Hepatocyte (in vitro differentiated cells and primary cell): Measurements from ENCODE around the gene ARF6.

GRCh38 chr14:39177789-39178086 is 2.7 kb downstream of the PNN start:
- RAMPAGE, long total RNA, result no peak
- RRBS, result no CpG with 5 or more reads among the region's 2 CpGs

- RAMPAGE, long total RNA, result no peak
- RRBS, result no CpG with 5 or more reads among the region's 11 CpGs
Observed at GRCh38 chr14:39411516-39411999, 20.7 kb downstream of the FBXO33 start.

GRCh38 chr14:40737086-40737347 is 869.7 kb upstream of the LRFN5 start:
- RAMPAGE, long total RNA, result no peak
- RRBS, result no CpG with 5 or more reads among the region's 3 CpGs

- RAMPAGE, long total RNA, result no peak
Observed at GRCh38 chr14:45903275-45903686, 650.3 kb upstream of the MIS18BP1 start.

GRCh38 chr14:46734114-46734670 is 82.6 kb upstream of the RPL10L start:
- RAMPAGE, long total RNA, result no peak
- RRBS, result no CpG with 5 or more reads among the region's 6 CpGs

DNA sequence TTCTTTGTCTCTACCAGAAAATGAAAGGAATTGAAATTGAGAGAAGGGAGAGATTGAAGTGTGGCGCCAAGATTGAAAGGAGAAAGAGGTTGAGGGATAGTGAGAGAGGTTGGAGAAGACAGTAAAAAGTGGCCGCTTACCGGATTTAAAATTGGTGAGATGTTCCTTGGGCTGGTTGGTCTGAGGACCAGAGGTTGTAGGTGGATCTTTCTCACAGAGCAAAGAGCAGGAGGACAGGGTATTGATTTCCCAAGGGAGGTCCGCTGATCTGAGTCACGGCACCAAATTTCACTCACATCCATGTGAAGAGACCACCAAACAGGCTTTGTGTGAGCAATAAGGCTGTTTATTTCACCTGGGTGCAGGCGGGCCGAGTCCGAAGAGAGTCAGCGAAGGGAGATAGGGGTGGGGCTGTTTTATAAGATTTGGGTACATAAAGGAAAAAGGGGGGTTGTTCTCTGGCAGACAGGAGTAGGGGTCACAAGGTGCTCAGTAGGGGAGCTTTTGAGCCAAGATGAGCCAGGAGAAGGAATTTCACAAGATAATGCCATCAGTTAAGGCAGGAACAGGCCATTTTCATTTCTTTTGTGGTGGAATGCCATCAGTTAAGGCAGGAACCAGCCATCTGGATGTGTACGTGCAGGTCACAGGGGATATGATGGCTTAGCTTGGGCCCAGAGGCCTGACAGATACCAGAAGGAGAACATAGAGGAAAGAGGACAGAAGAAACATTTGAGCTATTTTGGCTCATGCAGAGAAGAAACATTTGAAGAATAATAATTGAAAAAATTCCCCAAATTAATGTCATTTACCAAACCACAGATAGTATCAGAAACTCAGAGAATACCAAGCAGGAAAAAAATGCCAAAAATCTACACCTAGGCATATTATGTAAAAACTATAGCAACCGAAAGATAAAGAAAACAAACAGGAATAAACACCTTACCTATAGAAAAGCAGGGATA is 585.1 kb upstream of the MDGA2 start:
- RAMPAGE, long total RNA, result no peak
- RRBS, result no CpG with 5 or more reads among the region's 11 CpGs

DNA sequence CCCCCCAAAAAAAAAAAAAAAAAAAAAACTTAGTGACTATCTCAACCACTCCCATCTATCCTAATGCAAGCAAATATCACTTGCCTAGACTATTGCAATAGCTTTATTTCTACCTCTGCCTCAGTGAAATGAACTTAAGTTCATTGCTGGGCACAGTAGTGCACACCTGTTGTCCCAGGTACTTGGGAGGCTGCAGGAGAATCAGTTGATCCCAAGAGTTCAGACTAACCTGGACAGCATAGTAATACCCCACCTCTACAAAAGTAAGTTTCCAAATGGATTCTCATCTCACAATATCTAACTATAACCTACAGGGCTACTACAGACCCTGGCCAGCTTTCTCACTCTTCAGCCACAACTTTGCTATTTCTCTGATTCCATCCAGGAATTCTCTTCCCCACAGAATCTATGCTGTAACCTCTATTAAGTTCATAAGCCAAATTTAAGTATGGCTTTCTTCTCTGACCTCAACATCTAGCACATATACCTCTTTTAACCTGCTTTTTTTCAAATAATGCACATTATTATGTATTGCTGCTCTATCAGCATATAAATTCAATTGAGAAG is 4.1 kb downstream of the RPS29 start:
- RAMPAGE, long total RNA, result no peak

GRCh38 chr14:49599088-49599471 is 340 bp downstream of the LRR1 start:
- RAMPAGE, long total RNA, result no peak
- RRBS, result 1% methylated on average over 5 of the region's 25 CpGs

GRCh38 chr14:49618497-49619498 is 1.6 kb downstream of the RPL36AL start:
- RAMPAGE, long total RNA, result no peak
- RRBS, result no CpG with 5 or more reads among the region's 21 CpGs

GRCh38 chr14:49774141-49774897 is 6.4 kb downstream of the KLHDC2 start:
- RAMPAGE, long total RNA, result no peak
- RRBS, result no CpG with 5 or more reads among the region's 1 CpG

GRCh38 chr14:49833283-49833729 is 19.3 kb downstream of the NEMF start:
- RAMPAGE, long total RNA, result no peak
- RRBS, result no CpG with 5 or more reads among the region's 3 CpGs

DNA sequence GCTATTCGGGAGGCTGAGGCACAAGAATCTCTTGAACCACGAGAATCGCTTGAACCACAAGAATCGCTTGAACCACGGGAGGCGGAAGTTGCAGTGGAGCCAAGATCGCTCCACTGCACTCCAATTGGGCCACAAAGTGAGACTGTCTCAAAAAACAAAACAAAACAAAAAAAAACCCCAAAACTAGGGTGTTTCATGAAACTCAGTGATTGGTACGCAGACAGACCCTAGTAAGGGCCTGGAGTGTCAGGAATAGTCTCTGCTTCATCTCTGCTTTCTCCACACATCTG is 6.3 kb upstream of the ARF6 start:
- RAMPAGE, long total RNA, result no peak
- RRBS, result no CpG with 5 or more reads among the region's 8 CpGs

- RAMPAGE, long total RNA, result no peak
- RRBS, result 1% methylated on average over 13 of the region's 45 CpGs
Observed at GRCh38 chr14:49892793-49893185, at the start of gene ARF6. ARF6 (plus strand) TSS chr14:49893082.

DNA sequence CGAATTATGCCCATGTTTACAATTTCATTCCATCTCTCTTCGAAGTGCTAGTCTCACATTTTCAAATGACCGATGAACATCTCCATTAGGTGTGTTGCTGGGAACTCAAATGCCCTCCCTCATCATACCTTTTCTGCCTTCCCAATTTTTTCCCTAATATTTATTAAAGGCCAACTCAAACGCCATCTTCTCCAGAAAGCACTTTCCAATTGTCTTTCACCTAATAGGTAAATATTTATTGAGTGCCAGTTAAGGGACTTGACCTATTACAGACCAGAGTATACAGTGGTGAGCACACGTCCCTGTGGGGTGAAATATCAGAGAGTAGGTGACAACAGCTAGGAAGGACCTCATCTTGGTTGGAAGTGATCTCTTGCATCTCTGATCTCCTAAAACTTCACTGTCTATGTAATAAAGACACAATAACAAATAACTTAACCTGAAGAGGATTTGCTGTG is 64.5 kb downstream of the ARF6 start:
- RAMPAGE, long total RNA, result no peak
- RRBS, result no CpG with 5 or more reads among the region's 5 CpGs

DNA sequence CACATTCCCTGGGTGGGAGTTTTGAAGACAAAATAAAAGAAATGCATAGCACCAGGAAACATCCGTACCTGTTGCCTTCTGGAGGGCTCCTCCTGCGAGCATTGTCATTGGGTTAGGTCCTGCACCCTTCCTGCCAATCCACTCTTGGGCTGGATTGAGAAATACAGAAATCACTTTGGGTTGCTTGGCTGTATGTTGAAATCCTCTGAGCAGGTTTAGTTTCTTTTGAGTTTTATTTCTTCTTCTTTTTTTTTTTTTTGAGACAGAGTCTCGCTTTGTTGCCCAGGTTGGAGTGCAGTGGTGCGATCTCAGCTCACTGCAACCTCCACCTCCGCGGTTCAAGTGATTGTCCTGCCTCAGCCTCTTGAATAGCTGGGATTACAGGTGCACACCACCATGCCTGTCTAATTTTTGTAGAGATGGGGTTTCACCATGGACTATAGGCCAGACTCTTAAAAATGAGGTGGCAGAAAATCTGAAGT is 67.6 kb downstream of the ARF6 start:
- RAMPAGE, long total RNA, result no peak
- RRBS, result no CpG with 5 or more reads among the region's 6 CpGs

- RAMPAGE, long total RNA, result no peak
- RRBS, result no CpG with 5 or more reads among the region's 6 CpGs
Observed at GRCh38 chr14:49966112-49967081, 73.5 kb downstream of the ARF6 start.

DNA sequence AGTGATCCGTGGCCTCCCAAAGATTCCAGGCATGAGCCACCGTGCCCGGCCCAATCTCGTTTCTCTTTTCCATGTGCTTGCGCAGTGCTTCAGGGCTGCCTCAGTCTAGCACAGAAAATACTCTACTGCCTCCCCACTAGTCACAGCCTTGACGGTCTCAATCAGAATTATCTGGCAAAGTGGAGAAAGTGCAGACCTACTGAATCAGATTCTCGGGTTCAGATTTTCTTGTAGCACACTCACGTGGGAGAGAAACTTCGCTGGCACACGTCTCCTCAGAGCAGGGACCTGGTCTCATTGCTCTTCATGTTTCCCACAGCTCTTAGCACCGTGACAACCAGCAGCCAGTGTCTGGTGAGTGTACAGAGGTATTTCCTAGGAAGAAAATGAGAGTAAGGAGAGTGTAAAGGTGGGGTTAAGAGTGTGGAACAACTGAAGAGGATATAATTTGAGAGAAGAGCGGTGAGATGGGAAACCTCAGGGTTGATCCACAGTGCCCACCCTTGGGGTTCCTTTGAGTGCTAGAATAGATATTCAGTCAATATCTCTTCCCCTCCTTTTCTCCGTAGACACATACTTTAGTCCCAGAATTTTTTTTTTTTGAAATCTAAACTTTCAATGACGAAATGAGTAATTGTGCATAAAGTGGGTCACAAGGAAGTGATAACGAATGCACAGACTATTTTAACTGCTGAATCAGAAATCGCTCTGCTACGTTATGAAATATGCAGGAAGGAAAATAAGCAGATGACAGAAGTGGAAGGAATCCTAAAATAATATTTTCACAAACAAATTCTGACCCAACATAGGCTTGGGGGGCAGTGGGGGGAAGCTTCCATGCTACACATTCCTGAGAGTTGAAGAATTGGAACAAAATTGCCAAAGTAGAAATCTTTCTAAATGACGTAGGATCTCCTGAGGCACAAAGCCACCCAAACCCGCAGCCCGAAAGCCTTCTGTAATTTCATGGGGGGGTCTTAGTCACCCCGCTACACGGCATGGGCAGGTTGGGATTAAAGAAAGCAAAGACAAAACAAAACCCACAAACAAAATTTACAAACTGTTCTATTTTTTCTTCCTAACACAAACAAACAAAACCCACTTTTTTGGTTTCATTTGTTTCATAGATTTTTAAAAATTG is 89.4 kb downstream of the ARF6 start:
- RAMPAGE, long total RNA, result no peak
- RRBS, result no CpG with 5 or more reads among the region's 22 CpGs

GRCh38 chr14:50362502-50363449 is 33.9 kb downstream of the CDKL1 start:
- RAMPAGE, long total RNA, result no peak
- RRBS, result no CpG with 5 or more reads among the region's 15 CpGs

GRCh38 chr14:50397182-50397888 is 654 bp upstream of the CDKL1 start:
- RAMPAGE, long total RNA, result no peak
- RRBS, result no CpG with 5 or more reads among the region's 15 CpGs

DNA sequence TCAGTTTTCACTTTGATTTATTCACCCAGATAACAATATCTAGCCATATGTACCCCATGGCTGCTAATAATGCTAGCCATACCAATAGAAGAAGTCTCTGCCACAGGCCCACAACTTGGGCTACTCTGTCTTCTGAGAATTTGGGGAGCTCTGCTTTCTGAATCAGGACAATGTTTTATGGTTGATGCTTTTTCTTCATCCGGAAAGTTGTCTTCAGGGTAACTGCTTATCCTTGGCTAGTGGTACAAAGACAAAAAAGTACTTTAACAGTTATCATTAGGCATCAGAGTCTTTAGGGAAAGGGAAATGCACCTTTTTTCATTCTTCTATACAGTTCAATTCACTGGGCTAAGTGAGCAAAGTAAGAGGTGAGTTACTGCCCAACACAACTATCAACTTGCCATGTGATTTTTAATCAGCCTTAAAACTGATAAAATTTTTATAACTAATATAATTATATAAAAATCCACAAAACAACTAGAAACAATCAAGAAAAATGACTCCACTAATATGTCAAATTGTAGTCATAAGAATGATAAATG is 48.3 kb upstream of the CDKL1 start:
- RAMPAGE, long total RNA, result no peak
- RRBS, result no CpG with 5 or more reads among the region's 1 CpG